Spleen (tissue), 7 donors: ENCODE results near the genes WEE2 and CTAGE15.

DNA sequence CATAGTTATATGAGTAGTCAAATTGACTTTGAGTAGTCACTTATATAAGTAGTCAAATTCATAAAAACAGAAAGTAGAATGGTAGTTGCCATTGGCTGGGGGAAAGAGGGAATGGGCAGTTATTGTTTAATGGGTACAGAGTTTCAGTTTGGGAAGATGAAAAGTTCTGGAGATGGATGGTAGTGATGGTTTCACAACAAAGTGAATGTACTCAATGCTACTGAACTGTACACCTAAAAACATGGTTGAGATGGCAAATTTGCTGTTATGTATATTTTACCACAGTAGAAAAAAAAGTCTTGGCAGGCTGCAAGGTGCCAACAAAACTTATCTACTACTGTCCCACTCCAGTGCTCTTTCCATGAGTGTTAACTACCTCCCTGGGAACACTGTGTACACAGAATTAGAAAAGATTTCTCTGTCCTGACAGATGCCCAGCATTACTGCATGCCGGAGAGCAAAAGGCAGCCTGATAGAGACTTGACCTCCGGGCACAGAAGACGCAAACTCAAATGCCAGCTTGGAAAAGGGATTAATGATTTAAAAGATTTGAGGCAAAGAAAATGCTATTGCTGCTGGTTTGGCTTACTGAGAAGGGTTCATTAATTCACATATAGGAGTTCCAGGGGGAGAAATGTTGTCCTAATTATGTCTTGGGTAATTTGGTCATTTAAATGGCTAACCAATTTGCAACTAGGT is 228.7 kb downstream of the TMEM178B start:
- PRO-cap, 4 experiments: no peak in any of the 4 experiments
- RAMPAGE, long total RNA, 4 experiments: no peak in any of the 4 experiments

GRCh38 chr7:141585729-141586204 is 34.6 kb downstream of the AGK start:
- PRO-cap, 4 experiments: no peak in any of the 4 experiments
- RAMPAGE, long total RNA, 4 experiments: no peak in any of the 4 experiments

DNA sequence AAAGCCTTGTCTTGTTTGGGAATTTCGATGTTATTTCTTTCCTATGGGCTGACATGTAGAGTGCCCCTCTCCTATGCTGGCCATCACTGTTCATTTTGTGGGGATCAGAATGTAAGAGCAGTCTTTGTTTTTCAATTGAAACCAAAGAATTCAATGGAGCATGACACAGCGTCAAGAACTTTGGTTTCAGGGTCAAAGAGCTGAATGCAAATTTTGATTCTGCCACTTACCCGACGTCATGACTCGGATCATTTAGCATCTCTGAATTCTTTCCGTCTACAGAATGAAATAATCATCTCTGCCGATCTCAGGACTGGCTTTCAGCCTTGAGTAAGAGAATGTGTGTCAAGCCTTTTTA is 52.6 kb downstream of the DENND11 start:
- PRO-cap, 4 experiments: no peak in any of the 4 experiments
- RAMPAGE, long total RNA, 4 experiments: no peak in any of the 4 experiments

- PRO-cap, 4 experiments: no peak in any of the 4 experiments
- RAMPAGE, long total RNA, 4 experiments: no peak in any of the 4 experiments
Measured at GRCh38 chr7:141707903-141708421, at the start of gene WEE2. TSS of gene WEE2 (plus strand) at chr7:141708353.

GRCh38 chr7:142320078-142320781 is 62.4 kb upstream of the PRSS58 start:
- PRO-cap, 4 experiments: no peak in any of the 4 experiments
- RAMPAGE, long total RNA, 4 experiments: no peak in any of the 4 experiments

DNA sequence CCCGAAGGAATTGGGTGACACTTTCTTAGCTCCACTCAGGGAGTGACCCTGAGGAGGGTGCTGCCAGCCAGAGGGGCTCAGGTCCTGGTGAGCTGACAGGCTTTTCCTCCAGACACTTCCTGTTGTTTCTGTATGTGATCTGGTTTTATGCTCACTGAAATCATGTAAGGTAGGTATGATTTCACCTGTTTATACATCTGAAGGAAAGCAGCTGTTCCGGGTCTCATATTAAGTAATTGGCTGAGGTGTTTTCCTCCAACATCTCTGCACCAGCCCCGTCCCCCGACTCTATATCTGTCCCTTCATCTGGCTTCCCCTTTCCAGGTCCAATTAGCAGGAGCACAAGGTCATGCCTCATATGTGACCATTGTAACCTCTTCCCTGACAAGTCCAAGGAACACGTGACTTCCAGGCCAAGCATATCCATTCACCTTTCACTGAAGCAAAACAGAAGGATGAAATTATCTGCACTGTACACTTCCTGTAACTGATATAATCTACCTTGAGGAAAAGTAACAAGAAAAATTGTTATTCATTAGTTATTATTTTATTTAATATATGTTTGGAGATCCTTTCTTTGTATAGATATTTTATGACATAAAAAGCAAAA is 66.5 kb upstream of the PRSS58 start:
- PRO-cap, 4 experiments: peak in 1 of 4 experiments; most common minus-strand start position 121 of the sequence (in 1)
- RAMPAGE, long total RNA, 4 experiments: no peak in any of the 4 experiments

DNA sequence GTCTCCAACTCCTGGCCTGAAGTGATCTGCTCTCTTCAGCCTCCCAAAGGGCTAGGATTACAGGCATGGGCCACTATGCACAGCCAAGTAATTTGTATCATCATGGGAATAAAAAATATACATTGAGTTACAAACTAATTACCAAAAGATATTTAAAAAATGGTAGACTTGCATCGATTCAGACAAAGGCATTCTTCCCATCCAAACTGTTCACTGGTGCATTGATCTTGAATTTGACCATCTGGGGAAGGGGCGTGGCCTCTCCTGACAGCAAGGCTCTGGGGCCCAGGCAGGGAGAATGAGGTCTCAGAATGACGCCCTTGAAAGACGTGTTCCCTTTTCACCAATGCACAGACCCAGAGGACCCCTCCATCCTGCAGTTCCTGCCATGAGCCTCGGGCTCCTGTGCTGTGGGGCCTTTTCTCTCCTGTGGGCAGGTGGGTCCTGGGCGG is 91.0 kb upstream of the PRSS58 start:
- PRO-cap, 4 experiments: peak in 1 of 4 experiments; most common plus-strand start position 309 of the sequence (in 1); most common minus-strand start position 208 of the sequence (in 1)
- RAMPAGE, long total RNA, 4 experiments: no peak in any of the 4 experiments

GRCh38 chr7:142717549-142717748 is 31.8 kb upstream of the PRSS1 start:
- PRO-cap, 4 experiments: peak in 2 of 4 experiments; most common plus-strand start chr7:142717626 (in 1); most common minus-strand start chr7:142717621 (in 2)
- RAMPAGE, long total RNA, 4 experiments: no peak in any of the 4 experiments

- PRO-cap, 4 experiments: peak in 4 of 4 experiments; most common plus-strand start chr7:142795727 (in 4); most common minus-strand start chr7:142795604 (in 1)
- RAMPAGE, long total RNA, 4 experiments: no peak in any of the 4 experiments
Measured at GRCh38 chr7:142795082-142795931, 24.5 kb downstream of the PRSS2 start.

GRCh38 chr7:142803398-142803764 is 32.6 kb downstream of the PRSS2 start:
- PRO-cap, 4 experiments: peak in 4 of 4 experiments; most common plus-strand start chr7:142803614 (in 4)
- RAMPAGE, long total RNA, 4 experiments: no peak in any of the 4 experiments

- PRO-cap, 4 experiments: peak in 2 of 4 experiments; most common plus-strand start chr7:142812636 (in 2)
- RAMPAGE, long total RNA, 4 experiments: no peak in any of the 4 experiments
Measured at GRCh38 chr7:142812239-142813156, 41.7 kb downstream of the PRSS2 start.

DNA sequence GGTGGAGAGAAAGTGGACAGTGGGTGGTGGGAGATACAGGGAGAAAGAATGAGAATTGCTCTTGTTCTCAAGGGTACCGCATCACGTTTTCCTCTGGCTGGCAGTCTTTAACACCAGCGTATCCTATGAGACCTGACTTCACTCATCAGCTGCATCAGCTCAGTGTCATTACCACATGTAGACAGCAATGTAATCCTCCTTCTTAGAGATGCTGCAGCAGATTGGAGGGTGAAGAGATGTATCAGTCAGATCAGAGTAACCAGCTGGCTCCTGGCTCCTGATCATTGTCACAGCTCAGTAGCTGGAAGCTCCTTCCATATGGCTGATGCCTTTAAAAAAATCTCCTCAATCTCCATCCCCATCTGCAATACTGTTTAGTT is 39.8 kb upstream of the EPHB6 start:
- PRO-cap, 4 experiments: no peak in any of the 4 experiments
- RAMPAGE, long total RNA, 4 experiments: no peak in any of the 4 experiments

DNA sequence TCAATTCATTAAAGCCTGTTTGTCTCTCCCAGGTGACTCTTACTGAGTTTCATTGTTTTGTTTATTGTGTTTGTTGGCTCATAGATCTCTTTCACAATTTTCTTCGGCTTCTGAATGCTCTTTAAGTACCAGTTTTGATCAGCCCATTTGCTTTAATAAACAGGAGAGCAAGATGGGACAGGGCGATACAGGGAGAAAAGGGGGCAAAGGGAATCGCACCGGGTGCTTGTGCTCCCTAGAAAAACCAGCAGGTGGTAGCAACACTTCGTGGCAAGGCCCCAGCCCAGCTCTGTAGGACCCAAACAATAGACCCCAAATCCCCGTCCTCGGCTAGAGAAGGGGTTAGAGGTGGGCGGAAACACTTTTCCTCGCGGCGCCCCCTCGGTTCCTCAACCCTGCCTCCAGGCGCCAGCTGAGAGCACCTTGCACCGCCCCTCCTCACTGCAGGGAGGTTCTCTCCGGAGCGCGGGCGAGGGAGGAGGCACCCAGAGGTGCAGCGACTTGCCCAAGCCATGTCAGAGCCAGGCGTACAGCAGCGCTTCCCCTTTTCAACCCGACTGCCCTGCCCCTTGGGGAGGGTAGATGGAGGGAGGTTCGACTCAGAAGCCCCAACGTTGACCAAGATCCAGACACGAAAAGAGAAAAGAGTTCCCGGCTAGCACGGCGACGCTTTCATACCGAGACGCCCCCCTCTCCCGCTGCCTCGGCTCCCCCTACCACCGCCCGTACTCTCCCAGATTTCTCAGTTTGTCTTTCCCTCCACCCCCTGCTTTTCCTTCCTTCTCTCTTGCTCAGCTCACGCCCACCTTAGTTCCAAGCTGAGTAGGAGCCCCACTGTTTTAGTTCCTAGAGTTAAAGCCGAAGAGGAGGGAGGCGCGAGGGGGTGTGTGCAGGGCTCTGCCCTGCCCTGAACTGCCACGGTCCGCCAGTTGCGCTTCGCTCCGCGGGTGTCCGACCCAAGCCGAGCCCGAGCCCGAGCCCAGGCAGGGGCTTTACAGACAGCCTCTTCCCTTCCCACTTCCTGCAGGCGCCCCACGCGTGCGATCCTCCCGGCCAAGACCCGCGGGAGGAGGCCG is 741 bp upstream of the EPHB6 start:
- PRO-cap, 4 experiments: peak in 4 of 4 experiments; most common plus-strand start position 556 of the sequence (in 4); most common minus-strand start position 914 of the sequence (in 4)
- RAMPAGE, long total RNA, 4 experiments: no peak in any of the 4 experiments

- PRO-cap, 4 experiments: no peak in any of the 4 experiments
- RAMPAGE, long total RNA, 4 experiments: no peak in any of the 4 experiments
Measured at GRCh38 chr7:142943669-142943984, 4.3 kb downstream of the LLCFC1 start.

- PRO-cap, 4 experiments: no peak in any of the 4 experiments
- RAMPAGE, long total RNA, 4 experiments: no peak in any of the 4 experiments
Measured at GRCh38 chr7:143289549-143289840, 1.3 kb downstream of the CASP2 start.

GRCh38 chr7:143318640-143319140 is 2.8 kb downstream of the CLCN1 start:
- PRO-cap, 4 experiments: no peak in any of the 4 experiments
- RAMPAGE, long total RNA, 4 experiments: no peak in any of the 4 experiments

DNA sequence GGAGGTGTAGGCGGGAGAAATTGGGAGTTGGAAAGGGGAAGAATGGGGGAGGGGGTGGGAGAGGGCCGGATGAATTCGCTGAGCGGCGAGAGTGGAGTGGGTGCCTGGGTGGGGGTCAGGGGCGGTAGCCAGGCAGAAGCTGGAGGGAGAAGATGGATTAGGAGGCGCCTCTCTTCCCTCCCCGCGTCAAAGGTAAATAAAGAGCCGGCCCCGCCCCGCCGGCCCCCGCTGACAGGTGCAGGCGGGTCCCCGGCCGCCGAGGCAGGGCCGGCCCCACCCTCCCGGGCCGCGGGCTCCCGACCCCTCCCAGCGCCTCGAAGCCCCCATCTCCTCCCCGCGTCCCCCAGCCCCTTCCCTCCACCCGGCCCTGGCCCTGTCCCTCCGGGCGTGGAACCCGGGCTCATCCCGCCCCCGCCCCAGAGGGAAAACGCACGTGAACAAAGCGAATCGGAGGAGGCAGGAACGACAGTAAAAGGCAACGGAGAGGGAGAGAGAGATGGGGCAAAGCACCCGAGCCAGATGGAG is 868 bp downstream of the FAM131B start:
- PRO-cap, 4 experiments: no peak in any of the 4 experiments
- RAMPAGE, long total RNA, 4 experiments: no peak in any of the 4 experiments

GRCh38 chr7:143385851-143386635 is 4.9 kb downstream of the ZYX start:
- PRO-cap, 4 experiments: peak in 3 of 4 experiments; most common plus-strand start chr7:143386569 (in 1); most common minus-strand start chr7:143386520 (in 2)
- RAMPAGE, long total RNA, 4 experiments: no peak in any of the 4 experiments

DNA sequence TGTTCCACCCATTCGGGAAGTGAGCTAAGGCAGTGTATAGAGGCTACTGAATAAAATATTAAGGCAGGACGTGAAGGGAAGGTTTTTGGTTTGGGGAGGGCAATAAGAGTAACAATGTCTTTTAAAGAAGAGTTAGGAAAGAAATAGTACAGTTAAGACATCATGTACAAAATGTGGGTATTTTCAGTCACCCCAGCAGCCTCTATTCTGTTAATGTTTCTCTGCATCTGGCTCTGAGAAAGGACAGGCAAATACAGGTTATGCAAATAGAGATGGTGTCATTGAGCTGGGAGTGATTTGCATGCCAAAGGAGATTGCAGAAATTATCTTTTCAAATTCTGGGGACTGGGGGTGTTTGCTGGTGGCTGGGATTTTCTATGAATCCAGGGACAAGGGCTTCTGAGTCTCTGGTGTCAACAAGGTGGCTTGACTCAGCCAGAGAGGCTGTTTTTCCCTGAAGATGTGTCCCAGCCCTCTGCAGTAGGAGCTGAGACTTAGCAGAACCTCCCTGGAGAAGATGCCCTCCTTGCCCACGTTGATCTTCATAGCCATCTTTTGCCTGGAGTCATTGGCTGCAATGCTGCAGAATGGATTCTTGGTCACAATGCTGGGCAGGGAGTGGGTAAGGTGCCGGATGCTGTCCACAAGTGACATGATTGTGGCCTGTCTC is 6.6 kb upstream of the TAS2R60 start:
- PRO-cap, 4 experiments: no peak in any of the 4 experiments
- RAMPAGE, long total RNA, 4 experiments: no peak in any of the 4 experiments

- PRO-cap, 4 experiments: no peak in any of the 4 experiments
- RAMPAGE, long total RNA, 4 experiments: no peak in any of the 4 experiments
Measured at GRCh38 chr7:143571647-143571891, at the start of gene CTAGE15. TSS of gene CTAGE15 (plus strand) at chr7:143571801.